Melanocyte of skin (primary cell): ENCODE measurements around the genes MYO1A and NEMP1.

DNA sequence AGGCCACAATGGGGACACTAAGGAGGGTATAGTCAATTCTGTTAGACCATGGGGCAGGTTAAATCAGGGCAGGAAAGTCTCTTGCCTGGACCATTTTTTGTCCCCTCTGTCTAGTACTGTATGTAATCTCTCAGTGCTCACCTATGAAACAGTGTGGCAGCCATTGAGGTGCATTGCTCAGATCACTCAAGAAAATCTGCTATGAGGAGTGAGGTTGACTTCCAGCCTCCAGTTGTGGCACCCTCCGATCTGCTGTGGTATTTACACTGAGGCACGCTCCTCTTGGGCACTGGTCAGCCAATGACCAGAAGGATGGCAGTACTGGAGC lies 7.6 kb downstream of the HSD17B6 start:
- CAGE, long polyA plus RNA, 2 experiments = no peak in any of the 2 experiments

- CAGE, long polyA plus RNA, 2 experiments = no peak in any of the 2 experiments
Measured at GRCh38 chr12:56801685-56802480, 38.8 kb downstream of the HSD17B6 start.

GRCh38 chr12:56870659-56871050 lies 63.6 kb downstream of the SDR9C7 start:
- CAGE, long polyA plus RNA, 2 experiments = no peak in any of the 2 experiments

GRCh38 chr12:56987475-56987942 lies 6.8 kb upstream of the GPR182 start:
- CAGE, long polyA plus RNA, 2 experiments = no peak in any of the 2 experiments

DNA sequence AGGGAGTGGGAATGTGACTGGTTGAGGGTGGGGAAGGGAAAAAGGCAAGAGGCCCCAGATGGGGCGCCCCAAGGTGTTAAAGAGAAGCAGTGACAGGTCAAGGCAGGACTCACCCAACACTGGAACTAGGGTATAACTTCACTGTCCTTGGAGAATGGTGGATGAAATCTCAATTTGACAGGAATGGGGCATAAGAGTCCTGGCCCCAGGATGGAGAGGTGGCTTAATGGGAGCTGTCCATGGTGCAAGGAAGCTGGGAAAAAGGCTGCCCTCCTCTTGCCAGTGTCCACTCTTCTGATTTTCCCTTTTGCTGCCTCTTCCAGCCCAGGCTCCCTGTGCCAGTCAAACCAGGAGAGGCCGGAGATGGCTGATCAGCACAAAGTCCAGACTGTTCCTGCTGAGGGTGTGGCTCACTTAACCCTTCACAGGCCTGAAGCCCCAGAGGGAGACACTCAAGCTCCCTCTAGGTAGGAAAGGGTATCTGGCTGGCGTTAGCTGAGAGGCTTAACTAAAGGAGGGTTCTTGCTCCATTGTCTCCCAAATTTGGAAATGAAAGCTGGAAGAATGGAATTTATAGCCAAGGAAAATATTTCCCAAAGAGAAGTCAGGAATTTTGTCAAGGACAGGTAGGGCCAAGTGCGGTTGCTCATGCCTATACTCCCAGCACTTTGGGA lies at the start of gene MYO1A:
TSS of gene MYO1A (minus strand) at position 356 of the 674 bp plus-strand sequence.
- CAGE, long polyA plus RNA, 2 experiments = no peak in any of the 2 experiments

- CAGE, long polyA plus RNA, 2 experiments = no peak in any of the 2 experiments
Measured at GRCh38 chr12:57056818-57057901, 7.2 kb upstream of the MYO1A start.

DNA sequence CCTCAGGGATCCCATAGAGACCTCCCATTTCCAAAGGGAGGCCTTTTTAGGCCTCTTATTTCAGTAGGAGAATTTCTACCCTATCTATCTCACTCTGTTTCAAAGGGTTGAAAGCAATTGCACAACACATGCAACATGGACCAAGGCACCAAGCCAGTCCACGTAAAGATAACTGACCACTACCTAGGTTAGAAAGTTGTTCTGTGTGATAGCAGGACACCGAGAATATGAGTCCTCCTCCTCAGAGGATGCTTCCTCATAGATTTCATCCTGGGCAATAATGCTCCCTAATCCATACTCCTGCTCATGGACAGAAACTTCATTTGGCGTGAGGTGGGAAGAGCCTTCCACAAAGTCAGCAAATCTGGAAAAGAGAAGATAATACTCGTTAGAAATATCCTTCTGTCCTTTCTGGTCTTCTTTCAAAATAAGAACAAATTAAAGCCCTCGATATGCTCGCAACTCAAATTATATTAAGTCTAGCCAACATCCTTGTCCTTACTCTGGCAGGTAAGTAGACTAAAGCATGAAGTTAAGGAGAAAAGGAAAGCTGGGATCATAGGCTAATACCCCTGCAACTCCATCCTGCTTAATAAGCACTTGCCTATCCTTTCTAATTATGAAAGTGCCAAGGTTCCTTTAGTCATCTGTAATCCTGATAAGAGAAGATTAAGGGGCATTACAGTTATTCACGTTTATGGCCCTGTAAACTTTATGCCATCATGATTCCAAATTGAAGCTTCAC lies 9.9 kb upstream of the MYO1A start:
- CAGE, long polyA plus RNA, 2 experiments = no peak in any of the 2 experiments

DNA sequence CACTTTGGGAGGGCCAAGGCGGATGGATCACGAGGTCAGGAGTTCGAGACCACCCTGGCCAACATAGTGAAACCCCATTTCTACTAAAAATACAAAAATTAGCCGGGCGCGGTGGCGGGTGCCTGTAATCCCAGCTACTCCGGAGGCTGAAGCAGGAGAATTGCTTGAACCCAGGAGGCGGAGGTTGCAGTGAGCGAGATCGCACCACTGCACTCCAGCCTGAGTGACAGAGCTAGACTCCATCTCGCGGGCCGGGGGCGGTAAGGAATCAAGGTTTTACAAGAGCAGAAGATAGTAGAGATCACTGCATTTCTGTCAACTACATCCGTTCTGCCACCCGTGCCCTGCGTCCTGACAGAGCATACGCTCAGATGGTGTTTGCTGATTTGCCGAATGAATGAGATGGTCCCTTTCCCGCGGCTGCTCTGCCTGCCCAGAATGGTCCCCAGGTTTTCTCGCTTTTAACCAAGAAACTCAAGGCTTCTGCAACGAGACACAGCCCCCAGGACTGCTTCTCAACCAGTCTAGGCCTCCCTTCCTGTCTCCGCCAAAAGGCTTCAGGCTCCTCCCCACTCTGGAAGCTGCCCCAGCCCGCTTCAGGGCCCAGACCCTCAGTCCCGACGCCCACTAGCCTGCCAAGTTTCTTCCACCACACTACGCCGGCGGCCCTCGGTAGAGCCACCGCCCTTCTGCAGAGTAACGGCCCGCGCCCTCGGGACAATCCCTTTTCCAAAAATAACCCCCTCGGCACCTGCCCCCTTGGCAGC lies 573 bp downstream of the NEMP1 start:
- CAGE, long polyA plus RNA, 2 experiments = no peak in any of the 2 experiments

GRCh38 chr12:57078602-57079402 lies at the start of gene NEMP1:
NEMP1 (minus strand) TSS chr12:57078791.
- CAGE, long polyA plus RNA, 2 experiments = no peak in any of the 2 experiments

- CAGE, long polyA plus RNA, 2 experiments = no peak in any of the 2 experiments
Measured at GRCh38 chr12:57085664-57086537, 3.0 kb upstream of the NAB2 start.

- CAGE, long polyA plus RNA, 2 experiments = no peak in any of the 2 experiments
Measured at GRCh38 chr12:57087028-57087696, 1.8 kb upstream of the NAB2 start.

DNA sequence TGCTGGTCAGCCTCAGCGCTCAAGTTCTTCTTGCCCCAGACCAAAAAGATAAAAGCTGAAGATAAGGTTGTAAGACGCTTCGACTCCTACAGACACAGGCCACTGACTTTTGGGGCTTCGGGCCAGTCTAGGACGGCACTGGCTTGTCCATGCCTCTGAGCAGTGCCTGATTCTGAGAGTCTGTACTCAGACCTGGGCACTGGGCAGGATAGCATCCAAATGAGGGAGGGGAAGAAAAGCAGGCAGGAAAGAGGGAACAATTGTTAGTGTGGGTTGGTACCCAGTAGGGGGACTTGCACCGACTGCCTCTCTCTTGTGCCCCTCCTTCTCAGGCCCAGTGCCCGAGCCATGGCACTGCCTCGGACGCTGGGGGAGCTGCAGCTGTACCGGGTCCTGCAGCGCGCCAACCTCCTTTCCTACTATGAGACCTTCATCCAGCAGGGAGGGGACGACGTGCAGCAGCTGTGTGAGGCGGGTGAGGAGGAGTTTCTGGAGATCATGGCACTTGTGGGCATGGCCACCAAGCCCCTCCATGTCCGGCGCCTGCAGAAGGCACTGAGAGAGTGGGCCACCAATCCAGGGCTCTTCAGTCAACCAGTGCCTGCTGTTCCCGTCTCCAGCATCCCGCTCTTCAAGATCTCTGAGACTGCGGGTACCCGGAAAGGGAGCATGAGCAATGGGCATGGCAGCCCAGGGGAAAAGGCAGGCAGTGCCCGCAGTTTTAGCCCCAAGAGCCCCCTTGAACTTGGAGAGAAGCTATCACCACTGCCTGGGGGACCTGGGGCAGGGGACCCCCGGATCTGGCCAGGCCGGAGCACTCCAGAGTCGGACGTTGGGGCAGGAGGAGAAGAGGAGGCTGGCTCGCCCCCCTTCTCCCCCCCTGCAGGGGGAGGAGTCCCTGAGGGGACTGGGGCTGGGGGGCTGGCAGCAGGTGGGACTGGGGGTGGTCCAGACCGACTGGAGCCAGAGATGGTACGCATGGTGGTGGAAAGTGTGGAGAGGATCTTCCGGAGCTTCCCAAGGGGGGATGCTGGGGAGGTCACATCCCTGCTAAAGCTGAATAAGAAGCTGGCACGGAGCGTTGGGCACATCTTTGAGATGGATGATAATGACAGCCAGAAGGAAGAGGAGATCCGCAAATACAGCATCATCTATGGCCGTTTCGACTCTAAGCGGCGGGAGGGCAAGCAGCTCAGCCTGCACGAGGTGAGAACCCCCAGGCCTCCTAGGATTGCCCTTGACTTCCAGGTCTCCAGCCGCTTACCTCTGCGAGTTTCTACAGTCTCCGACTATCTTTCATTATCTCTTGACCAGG lies 2.3 kb downstream of the NAB2 start:
- CAGE, long polyA plus RNA, 2 experiments = no peak in any of the 2 experiments

DNA sequence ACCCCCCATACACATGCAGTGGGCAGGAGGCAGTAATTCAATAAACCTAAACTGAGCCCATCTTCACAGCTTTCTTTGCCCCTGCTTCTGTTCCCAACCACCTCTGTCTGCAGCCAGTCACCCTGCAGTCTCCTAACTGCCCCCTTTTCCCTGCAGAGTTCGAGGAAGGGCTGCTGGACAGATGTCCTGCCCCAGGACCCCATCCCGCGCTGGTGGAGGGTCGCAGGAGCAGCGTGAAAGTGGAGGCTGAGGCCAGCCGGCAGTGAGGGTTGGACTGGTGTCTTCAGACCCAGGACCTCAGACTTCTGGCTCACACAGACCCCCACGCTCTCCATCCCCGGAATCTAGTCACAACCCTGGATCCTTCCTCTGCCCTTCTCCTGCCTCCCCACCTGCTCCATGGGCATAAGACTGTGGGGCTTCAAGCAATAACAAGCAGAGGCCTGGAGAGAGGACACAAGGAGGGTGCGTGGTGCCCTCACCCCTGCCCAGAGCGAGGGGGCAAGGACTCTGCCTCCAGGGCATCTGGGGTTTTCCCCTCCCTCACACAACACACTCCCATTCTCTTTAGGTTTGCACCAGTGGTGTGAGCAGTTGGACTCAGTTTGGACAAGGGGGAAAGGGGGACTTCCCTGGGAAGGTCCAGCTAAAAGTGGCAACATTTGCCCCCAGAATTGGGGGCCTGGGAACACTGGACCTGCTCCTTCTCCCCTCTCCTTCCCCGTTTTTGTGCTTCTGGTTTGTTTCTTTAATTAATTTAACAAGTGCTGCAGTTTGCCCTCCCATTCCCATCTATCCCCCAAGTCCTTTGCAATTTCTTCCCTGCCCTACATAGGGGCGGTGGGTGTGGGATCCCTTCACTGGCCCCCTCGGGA lies 5.8 kb downstream of the NAB2 start:
- CAGE, long polyA plus RNA, 2 experiments = no peak in any of the 2 experiments

- CAGE, long polyA plus RNA, 2 experiments = no peak in any of the 2 experiments
Measured at GRCh38 chr12:57095331-57095581, 6.3 kb downstream of the NAB2 start.

DNA sequence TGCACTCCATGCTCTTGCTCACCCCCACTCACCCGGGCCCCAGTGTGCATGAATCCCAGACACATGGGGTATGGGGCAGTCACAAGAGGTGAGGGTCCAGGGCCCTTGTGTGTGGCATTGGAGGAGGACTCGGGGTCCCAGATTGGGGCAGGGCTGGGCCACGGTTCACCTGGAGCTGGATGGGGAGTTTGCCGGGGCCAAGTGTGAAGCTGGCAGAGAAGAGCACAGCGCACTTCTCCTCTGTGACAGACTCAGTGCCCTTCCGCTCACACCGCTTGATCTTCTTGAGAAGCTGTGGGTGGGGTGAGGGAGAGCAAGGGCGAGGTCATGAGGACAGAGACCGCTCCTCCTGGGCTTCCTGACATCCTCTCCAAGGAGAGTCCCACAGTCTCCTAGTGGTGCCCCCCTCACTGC lies 6.9 kb downstream of the STAT6 start:
- CAGE, long polyA plus RNA, 2 experiments = no peak in any of the 2 experiments

GRCh38 chr12:57109295-57109967 lies 1.7 kb downstream of the STAT6 start:
- CAGE, long polyA plus RNA, 2 experiments = no peak in any of the 2 experiments

- CAGE, long polyA plus RNA, 2 experiments = no peak in any of the 2 experiments
Measured at GRCh38 chr12:57149206-57149924, 21.1 kb downstream of the LRP1 start.

- CAGE, long polyA plus RNA, 2 experiments = no peak in any of the 2 experiments
Measured at GRCh38 chr12:57169389-57169860, 41.1 kb downstream of the LRP1 start.

DNA sequence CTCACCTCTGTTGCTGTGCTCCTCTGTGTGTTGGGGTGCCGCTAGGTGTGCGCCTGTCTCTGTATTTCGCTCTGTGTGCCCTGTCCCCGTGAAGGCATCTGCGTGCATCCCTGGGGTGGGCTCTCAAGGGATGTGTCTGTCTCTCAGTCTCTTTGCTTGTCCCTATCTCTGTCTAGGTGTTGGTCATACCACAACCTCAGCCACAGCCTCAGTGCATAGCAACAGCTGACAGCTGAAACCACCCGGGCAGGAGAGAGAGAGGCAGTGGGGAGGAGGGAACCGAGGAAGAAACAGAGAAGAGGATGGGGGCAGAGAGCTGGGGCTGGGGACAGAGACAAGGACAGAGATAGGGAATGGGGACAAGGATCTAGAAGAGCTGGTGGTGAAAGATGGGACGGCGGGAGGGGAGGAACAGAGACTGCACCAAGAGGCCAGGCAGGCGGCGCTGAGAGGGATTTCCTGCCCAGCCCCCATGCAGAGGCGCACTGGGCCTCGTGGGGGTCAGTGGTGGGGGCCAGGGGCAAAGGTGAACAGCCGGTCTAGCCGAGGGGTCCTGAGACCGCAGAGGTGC lies 850 bp upstream of the NXPH4 start:
- CAGE, long polyA plus RNA, 2 experiments = no peak in any of the 2 experiments

DNA sequence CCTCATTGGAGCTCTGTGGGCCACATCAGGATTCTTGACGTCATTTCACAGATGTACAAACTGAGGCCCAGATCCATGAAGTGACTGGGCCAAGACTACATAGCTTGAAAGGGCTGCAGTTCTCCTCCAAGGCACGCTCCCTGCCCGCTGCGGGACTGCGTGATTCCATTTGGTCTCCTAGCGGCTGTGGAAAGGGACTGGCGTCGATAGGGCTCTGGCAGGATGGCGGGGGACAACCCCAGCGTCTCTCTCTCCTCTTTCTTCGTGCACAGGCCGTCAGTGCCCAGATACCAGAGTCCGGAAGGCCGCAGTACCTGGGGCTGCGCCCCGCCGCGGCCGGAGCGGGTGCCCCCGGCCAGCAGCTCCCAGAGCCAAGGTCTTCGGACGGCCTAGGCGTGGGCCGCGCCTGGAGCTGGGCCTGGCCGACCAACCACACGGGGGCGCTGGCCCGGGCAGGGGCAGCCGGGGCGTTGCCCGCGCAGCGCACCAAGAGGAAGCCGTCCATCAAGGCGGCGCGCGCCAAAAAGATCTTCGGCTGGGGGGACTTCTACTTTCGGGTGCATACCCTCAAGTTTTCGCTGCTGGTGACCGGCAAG lies 4.8 kb upstream of the SHMT2 start:
- CAGE, long polyA plus RNA, 2 experiments = no peak in any of the 2 experiments